ENCODE results near the genes HCCS and FAM9C.

- PRO-cap = unidirectional peak, plus-strand start at chrX:10579524; unidirectional peak, plus-strand start at chrX:10579556
CAGE:
- cytosol, long polyA minus RNA = no peak
- cytosol, long polyA plus RNA = no peak
- long polyA plus RNA = no peak
- nucleus, long polyA minus RNA = no peak
- nucleus, long polyA plus RNA = no peak
Observed at GRCh38 chrX:10579411-10579608, 41.1 kb downstream of the MID1 start.

GRCh38 chrX:10619141-10619496 is 1.3 kb downstream of the MID1 start:
- PRO-cap = bidirectional peak, plus-strand start at chrX:10619610, minus-strand start at chrX:10619303
CAGE:
- cytosol, long polyA minus RNA = no peak
- cytosol, long polyA plus RNA = no peak
- long polyA plus RNA = no peak
- nucleus, long polyA minus RNA = no peak
- nucleus, long polyA plus RNA = no peak

- PRO-cap = bidirectional peak, plus-strand start at chrX:11111356, minus-strand start at chrX:11111131
CAGE:
- cytosol, long polyA minus RNA = start-site peak on the plus strand at chrX:11111316-11111337, 30 reads
- cytosol, long polyA plus RNA = start-site peak on the plus strand at chrX:11111316-11111337, 49 and 464 reads in 2 replicates
- long polyA plus RNA = start-site peak on the plus strand at chrX:11111297-11111350, 652 and 605 reads in 2 replicates
- nucleus, long polyA minus RNA = start-site peak on the minus strand at chrX:11111137-11111145, 57 reads; start-site peak on the plus strand at chrX:11111447-11111506, 24 reads
- nucleus, long polyA plus RNA = start-site peak on the plus strand at chrX:11111322-11111335, 95 and 172 reads in 2 replicates
Observed at GRCh38 chrX:11111032-11111603, at the start of gene HCCS. Gene HCCS, plus strand, starts transcription at chrX:11111332.

GRCh38 chrX:11419043-11419483 is 125.8 kb downstream of the AMELX start:
- PRO-cap = no peak
CAGE:
- cytosol, long polyA minus RNA = no peak
- cytosol, long polyA plus RNA = no peak
- long polyA plus RNA = no peak
- nucleus, long polyA minus RNA = no peak
- nucleus, long polyA plus RNA = no peak

DNA sequence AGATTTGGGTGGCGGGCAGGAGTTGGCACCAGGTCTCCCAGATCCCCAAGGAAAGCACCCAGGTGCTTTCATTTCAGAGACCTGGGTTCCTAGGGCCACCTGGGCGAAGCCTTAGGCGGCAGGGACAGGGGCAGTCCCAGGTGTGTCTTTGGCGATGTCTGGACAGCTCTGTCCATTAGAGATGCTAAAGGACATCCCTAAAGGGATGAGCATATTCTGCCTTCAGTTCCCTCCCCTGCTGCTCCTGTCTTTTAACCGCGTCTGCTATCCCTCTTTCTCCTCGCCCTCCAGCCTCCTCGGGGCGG is 960 bp downstream of the MSL3 start:
- PRO-cap = no peak
CAGE:
- cytosol, long polyA minus RNA = no peak
- cytosol, long polyA plus RNA = no peak
- long polyA plus RNA = no peak
- nucleus, long polyA minus RNA = no peak
- nucleus, long polyA plus RNA = no peak

GRCh38 chrX:11768059-11768633 is 10.1 kb downstream of the MSL3 start:
- PRO-cap = no peak
CAGE:
- cytosol, long polyA minus RNA = no peak
- cytosol, long polyA plus RNA = no peak
- long polyA plus RNA = no peak
- nucleus, long polyA minus RNA = no peak
- nucleus, long polyA plus RNA = no peak

DNA sequence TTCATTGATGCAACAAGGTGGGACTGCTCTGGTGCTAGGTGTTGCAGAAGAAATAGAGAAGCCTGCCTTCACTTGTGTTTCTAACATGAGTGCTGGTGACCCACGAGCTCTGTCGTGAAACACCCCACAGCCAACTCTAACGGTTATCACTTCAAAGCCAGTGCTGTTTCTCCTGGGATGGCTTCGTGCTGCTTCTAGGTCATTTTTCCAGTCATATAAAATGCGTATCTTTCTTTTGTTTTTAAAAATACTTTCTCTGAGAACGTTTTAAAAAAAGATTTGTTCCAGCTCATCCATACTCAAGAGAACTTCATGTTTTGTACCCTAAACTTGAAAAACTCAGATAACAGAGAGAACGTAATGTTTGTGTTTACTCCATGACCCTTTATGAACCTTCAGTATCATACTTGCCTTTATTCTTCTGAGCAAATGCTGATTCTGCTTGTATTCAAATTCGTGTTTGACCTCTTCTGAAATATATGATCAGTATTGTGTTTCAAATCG is 18.7 kb upstream of the PRPS2 start:
- PRO-cap = no peak
CAGE:
- cytosol, long polyA minus RNA = no peak
- cytosol, long polyA plus RNA = no peak
- long polyA plus RNA = no peak
- nucleus, long polyA minus RNA = no peak
- nucleus, long polyA plus RNA = no peak

DNA sequence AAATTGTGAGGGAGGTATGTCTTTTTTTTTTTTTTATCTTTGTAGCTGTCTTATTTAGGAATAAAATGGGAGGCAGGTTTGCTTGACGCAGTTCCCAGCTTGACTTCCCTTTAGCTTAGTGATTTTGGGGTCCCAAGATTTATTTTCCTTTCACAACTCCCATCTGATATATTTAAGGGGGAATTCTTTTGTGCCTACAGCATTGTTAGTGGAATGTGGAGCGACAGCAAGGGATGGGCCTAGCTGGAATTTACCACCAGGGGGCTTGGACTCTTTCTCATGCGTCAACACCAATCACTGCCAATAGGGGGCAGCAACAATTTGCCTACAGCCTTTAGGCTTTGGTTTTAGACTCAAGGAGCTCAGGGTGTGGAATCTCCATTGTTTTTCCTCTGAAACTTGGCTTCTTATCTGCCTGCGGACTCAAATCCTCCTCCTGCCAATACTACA is 28.2 kb upstream of the TMSB4X start:
- PRO-cap = unidirectional peak, plus-strand start at position 344 of the sequence
CAGE:
- cytosol, long polyA minus RNA = no peak
- cytosol, long polyA plus RNA = no peak
- long polyA plus RNA = no peak
- nucleus, long polyA minus RNA = no peak
- nucleus, long polyA plus RNA = no peak

DNA sequence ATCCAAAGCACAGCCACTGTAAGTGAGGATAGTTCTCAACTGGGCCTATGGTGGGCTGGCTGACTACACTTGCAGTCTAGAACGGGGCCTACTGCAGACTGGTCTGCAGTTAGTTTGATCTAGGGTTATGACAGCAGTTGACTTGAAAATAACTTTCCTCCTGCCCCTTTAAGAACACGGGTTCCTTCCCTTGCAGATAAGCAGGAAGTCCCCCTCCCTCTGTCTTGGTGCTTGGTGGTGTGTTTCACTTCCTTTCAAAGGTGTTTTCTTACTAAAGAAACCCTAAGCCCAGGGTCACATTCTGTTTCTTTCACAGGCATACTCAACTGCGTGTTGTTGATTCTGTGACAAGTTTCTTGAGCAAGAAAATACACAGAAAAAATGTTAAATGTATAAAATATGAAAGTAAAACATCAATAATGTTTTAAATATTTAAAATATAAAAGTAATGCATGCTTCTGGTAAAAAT is 18.0 kb upstream of the TMSB4X start:
- PRO-cap = bidirectional peak, plus-strand start at position 74 of the sequence, minus-strand start outside the sequence; bidirectional peak, plus-strand start at position 257 of the sequence, minus-strand start at position 100 of the sequence
CAGE:
- cytosol, long polyA minus RNA = no peak
- cytosol, long polyA plus RNA = no peak
- long polyA plus RNA = no peak
- nucleus, long polyA minus RNA = no peak
- nucleus, long polyA plus RNA = no peak

DNA sequence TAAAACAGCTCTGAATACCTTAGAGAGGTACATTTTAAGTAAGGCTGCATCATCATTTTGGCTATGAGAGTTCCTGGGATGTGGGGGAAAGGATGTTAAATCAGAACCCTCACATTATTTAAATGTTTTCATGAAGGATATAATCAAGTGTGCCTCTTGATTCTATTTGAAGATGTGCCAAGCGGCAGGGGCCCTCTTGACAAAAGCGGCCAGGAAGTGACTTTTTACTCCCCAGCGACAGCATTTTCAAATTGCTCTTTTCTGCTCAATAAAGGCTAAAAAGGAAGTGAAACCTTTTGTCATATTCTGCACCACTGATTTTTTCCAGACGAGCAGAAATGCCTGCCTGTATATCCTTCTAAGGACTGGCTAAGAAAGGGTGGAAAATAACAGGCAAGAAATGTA is 25.3 kb downstream of the TMSB4X start:
- PRO-cap = no peak
CAGE:
- cytosol, long polyA minus RNA = no peak
- cytosol, long polyA plus RNA = no peak
- long polyA plus RNA = no peak
- nucleus, long polyA minus RNA = no peak
- nucleus, long polyA plus RNA = no peak

DNA sequence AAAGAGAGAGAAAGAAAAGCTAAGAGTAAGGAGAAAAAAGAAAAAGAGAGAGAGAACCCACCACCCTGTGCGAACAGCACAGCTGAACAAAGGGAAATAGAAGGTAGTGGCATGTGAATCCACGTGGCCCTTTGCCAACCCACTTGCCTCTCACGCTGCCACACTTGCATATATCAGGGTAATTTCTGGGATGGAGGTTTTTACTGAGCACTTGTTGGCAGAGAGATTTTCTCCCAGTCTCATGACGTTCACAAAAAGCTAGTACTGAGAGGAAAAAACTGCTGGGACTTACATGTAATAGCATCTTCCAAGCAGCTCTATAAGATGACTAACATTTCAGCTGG is 31.1 kb downstream of the TMSB4X start:
- PRO-cap = no peak
CAGE:
- cytosol, long polyA minus RNA = no peak
- cytosol, long polyA plus RNA = no peak
- long polyA plus RNA = no peak
- nucleus, long polyA minus RNA = no peak
- nucleus, long polyA plus RNA = no peak

DNA sequence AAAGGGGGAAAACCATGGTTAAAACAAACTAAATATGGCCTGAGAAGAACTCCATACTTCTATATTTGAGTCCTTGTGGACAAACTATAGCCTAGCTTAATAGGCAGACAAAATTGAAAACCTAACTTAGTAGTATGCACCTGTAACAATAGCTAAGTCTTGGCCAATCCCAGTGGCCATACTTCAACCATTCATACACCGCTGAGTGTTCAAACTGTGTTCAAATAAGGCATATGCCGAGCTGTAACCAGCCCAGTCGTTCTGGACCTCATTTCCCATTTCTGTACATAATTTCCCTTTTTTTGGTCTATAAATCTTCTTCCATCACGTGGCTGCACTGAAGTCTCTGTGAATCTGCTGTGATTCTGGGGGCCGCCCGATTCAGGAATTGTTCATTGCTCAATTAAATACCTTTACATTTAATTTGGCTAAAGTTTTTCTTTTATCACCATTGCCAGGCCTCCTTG is 27.8 kb downstream of the FAM9C start:
- PRO-cap = no peak
CAGE:
- cytosol, long polyA minus RNA = no peak
- cytosol, long polyA plus RNA = no peak
- long polyA plus RNA = no peak
- nucleus, long polyA minus RNA = no peak
- nucleus, long polyA plus RNA = no peak

GRCh38 chrX:13029424-13029751 is 15.0 kb downstream of the FAM9C start:
- PRO-cap = bidirectional peak, plus-strand start at chrX:13029547, minus-strand start at chrX:13029505
CAGE:
- cytosol, long polyA minus RNA = no peak
- cytosol, long polyA plus RNA = no peak
- long polyA plus RNA = no peak
- nucleus, long polyA minus RNA = no peak
- nucleus, long polyA plus RNA = no peak

GRCh38 chrX:13044376-13044925 is at the start of gene FAM9C:
Gene FAM9C, minus strand, starts transcription at chrX:13044620.
- PRO-cap = no peak
CAGE:
- cytosol, long polyA minus RNA = no peak
- cytosol, long polyA plus RNA = no peak
- long polyA plus RNA = no peak
- nucleus, long polyA minus RNA = no peak
- nucleus, long polyA plus RNA = no peak

- PRO-cap = no peak
CAGE:
- cytosol, long polyA minus RNA = no peak
- cytosol, long polyA plus RNA = no peak
- long polyA plus RNA = no peak
- nucleus, long polyA minus RNA = no peak
- nucleus, long polyA plus RNA = no peak
Observed at GRCh38 chrX:13086999-13088113, 42.9 kb upstream of the FAM9C start.

DNA sequence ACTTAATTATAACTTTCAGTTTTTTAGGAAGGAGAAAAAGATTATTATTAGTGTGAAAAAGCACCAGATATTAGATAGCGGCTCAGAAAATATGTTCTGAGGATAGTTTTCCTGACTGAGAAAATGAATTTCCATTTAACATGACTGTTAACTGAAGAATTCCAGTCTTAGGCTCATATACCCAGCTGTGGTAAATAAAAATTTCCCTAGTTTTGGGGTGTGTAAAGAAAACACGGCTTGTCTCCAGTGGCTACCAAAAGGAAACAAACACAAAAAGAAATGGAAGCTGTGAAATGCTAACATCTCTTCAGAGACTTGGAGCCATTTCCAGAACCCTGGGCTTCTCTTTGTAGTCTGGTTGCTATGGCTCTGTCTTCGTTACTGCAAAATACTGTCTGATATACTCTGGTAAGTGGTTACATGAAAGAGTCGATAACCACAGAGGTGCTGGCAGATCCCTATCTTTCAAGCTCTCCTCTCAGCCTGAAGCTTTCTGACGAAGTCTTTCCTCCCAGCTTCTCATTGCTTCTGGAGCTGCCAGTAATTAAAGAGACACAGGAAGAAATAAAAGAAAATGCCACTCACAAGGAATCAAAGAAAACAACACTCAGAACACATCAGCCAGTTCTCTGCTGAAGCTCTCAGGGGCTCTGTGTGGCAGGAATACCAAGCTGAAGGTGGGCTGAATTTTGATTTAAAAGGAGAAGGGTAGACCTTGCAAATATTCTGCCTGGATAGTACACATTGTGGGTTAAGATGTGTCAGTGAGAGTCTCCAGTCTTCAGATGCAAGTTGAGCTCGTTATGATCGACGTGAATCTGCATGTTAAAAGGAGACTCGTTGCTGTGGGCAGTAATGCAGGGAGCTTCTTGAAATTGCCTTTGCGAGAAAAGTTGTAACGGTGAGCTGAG is 107.5 kb upstream of the FAM9C start:
- PRO-cap = no peak
CAGE:
- cytosol, long polyA minus RNA = no peak
- cytosol, long polyA plus RNA = no peak
- long polyA plus RNA = no peak
- nucleus, long polyA minus RNA = no peak
- nucleus, long polyA plus RNA = no peak

DNA sequence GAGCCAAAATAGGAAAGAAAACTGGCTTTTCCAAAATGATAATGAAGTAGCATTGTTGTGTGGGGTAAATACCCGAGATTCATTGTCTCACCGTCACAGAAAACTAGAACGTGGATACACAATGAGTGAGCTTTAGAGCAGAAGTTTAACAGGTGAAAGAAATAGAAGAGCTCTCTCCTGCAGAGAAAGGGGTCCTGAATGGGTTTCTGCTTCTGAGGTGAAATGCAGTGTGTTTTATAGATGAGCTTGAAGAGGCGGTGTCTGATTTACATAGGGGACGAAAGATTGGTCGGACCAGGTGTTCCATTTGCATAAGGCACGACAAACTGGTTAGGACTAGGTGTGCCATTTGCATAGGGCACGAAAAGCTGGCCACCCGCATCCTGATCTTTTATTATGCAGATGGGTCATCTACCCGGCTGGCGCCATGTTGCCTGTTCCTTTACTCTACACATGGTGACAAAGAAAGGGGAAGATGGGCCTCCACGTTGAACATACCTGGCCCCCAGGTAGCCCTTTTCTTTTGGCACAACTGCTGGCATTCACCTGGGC is 118.1 kb downstream of the ATXN3L start:
- PRO-cap = no peak
CAGE:
- cytosol, long polyA minus RNA = no peak
- cytosol, long polyA plus RNA = no peak
- long polyA plus RNA = no peak
- nucleus, long polyA minus RNA = no peak
- nucleus, long polyA plus RNA = no peak

DNA sequence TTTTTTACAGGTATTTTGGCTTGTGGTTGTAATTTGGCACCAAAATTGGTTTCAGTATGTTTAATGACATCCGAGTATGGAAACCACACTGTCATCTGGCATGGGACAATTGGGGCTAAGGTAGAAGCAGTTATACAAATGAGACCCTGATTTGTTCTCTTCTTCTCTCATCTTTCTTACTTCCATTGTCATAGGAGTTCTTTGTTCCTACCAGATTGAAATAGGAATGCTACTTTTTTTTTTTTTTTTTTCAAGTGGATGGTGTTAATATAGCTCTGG is 95.9 kb downstream of the ATXN3L start:
- PRO-cap = bidirectional peak, plus-strand start outside the sequence, minus-strand start at position 175 of the sequence
CAGE:
- cytosol, long polyA minus RNA = no peak
- cytosol, long polyA plus RNA = no peak
- long polyA plus RNA = no peak
- nucleus, long polyA minus RNA = no peak
- nucleus, long polyA plus RNA = no peak

DNA sequence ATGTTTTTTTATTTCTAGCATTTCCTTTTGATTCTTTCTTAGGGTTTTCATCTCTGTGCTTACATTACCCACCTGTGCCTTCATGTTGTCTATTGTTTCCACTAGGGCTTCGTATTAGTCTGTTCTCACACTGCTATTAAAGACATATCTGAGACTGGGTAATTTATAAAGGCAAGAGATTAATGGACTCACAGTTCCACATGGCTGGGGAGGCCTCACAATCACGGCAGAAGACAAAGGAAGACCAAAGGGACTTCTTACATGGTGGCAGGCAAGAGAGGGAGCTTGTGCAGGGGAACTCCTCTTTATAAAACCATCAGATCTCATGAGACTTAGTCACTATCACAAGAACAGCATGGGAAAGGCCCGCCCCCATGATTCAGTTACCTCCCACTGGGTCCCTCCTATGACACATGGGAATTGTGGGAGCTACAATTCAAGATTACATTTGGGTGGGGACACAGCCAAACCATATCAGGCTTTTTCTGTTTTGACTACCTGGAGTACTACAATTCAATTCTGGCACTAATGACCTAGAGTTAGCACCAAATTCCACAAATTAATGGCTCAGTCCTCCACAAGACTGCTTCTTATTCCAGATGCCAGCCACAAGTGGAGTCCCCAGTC is 16.6 kb downstream of the ATXN3L start:
- PRO-cap = no peak
CAGE:
- cytosol, long polyA minus RNA = no peak
- cytosol, long polyA plus RNA = no peak
- long polyA plus RNA = no peak
- nucleus, long polyA minus RNA = no peak
- nucleus, long polyA plus RNA = no peak

GRCh38 chrX:13487682-13488519 is 81.5 kb upstream of the EGFL6 start:
- PRO-cap = no peak
CAGE:
- cytosol, long polyA minus RNA = no peak
- cytosol, long polyA plus RNA = no peak
- long polyA plus RNA = no peak
- nucleus, long polyA minus RNA = no peak
- nucleus, long polyA plus RNA = no peak